Metanephros (tissue), 2 donors: Measurements from ENCODE around the genes RTP1 and RTP2.

DNA sequence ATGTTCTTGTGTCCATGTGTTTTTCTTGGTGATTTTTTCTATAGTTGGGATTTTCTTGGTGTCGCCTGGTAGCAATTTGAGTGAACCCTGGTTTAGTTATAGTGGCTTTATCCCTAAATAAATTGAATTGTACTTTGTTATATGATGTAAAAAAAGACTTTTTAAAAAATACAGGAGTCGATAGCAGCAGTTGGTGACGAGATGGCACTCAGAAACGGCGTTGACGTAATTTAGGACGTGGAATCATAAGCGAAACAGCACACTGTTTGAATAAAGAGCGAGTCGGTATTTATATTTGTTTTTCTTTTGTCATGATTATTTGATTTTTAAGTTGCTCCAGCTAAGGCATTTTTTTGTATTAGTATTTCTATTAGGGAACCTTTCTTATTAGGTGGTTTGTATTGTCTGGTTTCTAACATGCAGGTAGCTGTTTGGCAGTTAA, 4.8 kb downstream of the EIF4A2 start:
- RAMPAGE, long total RNA: no peak

DNA sequence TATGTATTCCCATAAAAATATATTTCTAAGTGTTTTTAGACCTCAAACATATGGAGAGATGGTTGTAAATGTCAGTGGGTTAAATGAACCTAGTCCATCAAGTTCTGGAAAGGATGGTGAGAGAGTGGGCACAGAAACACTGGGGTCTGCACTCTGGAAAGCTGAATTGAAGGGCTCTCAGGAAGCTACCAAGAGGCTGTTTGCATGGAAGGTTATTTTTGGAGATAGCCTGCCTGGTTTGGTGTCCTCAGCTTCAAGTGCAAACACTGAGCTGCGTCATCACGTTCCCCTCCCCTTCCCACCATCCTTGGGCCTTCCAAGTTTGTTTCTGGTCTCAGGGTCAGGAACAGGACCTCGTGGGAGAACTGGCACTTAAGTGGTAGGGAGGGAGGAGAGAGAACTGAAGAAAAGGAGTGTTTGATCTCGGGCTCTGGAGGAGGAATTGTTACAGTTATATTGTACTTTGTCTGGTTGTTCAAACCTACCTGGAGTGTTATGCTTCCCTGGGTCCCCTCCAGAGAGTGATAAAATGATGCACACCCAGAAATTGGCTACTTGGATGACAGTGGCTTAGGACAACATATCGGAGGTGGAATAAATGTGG, 10.6 kb downstream of the ST6GAL1 start:
- RAMPAGE, long total RNA: no peak

GRCh38 chr3:187015787-187016443, 85.6 kb downstream of the ST6GAL1 start:
- RAMPAGE, long total RNA: no peak

DNA sequence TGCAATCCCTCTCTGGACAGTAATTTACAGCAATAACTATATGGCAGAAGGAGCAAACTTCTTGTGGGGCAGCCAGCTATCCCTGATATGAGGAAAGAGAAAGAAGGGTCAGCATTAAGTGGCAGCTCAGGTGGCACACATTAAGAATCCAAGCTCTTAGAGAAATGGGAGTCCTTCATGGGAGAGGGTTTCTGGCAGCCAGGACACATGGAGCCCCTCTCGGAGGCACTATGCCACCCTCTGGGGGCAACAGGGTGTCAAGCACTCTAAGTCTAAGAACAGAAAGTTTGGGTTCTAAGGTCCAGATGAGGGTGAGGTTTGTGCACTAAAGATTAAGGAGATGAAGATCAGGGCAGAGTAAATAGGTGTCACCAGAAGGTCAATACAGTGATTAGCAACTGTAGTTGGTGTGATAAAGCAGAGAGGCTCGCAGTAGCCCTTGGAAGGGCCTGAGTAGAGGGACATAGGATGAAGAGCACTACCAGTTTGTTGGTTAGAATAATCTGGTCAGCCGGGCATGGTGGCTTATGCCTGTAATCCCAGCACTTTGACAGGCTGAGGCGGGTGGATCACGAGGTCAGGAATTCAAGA, 89.3 kb downstream of the ST6GAL1 start:
- RAMPAGE, long total RNA: no peak

DNA sequence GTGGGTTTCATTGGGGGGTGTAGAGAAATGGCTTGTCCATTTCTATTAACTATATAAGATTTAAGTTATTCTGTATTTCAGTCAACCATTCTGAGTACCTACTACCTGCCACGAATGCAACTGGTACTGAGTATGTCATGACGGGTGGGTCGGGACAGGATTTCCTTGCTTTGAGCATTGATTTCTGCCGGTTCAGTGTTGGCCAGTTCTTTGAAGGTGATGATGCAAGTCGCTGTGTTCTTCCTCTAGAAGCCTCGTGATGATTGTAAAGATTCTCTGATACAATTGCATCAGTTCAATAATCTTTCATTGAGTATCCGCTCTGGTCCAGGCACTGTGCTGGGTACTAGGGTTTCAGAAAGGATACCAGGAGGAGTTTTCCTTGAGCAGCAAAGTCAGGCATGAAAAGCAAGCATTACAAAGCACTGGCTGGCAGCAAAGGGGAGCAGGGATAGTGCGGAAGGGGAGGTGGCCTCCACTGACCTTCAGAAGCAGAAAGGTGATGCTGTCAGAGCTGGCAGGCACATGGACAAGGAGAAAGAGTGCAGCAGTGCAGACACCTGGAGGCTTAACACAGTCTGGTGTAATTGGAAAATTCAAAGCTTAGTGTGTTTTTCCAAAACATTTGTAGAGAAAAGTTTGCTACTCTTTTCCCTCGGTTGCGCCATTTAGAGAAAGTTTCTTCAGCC, 100.1 kb downstream of the RPL39L start:
- RAMPAGE, long total RNA: no peak

- RAMPAGE, long total RNA: no peak
Measured at GRCh38 chr3:187074900-187075547, 64.3 kb downstream of the RPL39L start.

DNA sequence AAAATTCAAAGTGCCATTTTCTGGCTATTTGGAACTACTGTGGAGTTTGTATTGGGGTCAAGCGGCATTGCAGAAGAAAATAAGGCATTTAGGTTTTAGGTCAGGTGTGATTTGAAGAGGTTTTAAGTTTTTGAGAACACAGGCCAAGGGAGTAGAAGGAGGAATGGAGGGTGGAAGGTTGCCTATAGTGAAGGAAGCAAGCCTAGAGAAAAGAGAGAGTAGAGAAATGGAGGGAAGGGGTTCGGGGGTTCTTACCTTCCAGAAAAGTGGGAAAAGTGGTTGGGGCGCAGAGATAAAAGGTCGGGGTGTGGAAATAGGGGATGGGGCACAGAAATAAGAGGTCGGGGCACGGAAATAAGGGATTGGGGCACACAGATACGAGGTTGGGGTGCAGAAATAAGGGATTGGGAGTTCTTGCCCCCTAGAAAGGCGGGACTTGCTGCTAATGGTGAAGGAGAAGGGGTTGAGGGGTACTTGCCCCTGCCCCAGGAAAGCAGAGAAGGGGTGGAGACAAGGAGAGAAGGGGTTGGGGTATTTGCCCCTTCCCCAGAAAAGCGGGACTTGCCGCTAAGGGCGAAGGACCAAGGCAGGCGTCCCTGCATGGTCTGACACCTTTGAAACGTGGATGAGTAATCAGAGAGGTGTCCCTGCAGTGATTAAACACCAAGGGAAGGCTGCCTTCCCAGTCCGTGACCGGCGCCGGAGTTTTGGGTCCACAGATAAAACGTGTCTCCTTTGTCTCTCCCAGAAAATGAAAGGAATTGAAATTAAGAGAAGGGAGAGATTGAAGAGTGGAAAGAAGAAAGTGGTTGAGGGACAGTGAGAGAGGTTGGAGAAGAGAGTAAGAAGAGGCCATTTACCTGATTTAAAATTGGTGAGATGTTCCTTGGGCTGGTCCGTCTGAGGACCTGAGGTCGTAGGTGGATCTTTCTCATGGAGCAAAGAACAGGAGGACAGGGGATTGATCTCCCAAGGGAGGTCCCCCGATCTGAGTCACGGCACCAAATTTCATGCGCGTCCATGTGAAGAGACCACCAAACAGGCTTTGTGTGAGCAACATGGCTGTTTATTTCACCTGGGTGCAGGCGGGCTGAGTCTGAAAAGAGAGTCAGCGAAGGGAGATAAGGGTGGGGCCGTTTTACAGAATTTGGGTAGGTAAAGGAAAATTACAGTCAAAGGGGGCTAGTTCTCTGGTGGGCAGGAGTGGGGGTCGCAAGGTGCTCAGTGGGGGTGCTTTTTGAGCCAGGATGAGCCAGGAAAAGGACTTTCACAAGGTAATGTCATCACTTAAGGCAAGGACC, 17.0 kb upstream of the RTP1 start:
- RAMPAGE, long total RNA: no peak

- RAMPAGE, long total RNA: no peak
Measured at GRCh38 chr3:187197295-187197593, at the start of gene RTP1. RTP1 (plus strand) TSS chr3:187197486.

DNA sequence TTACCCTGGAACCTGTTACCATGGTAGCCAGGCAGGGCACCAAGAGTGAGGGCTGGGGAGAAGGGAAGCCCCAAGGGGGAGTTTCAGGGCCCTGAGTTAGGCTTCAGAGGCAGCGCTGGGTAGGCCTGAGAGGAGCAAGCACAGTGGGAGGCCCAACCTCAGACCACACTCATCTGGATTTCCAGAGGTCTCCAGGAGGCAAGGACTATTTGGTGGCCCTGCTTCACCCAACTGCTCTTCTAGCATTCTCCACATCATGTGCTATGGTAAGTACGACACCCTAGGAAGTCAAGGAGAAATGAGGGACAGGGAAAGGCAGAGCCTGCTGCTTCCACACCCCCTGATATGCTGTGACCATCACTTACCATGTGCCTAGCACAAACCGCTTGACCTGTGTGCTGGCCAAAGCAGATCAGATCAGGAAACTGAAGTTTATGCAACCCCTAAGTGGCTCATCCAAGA, at the start of gene RTP2:
RTP2 (minus strand) TSS at position 284 of the 462 bp plus-strand sequence.
- RAMPAGE, long total RNA: no peak

DNA sequence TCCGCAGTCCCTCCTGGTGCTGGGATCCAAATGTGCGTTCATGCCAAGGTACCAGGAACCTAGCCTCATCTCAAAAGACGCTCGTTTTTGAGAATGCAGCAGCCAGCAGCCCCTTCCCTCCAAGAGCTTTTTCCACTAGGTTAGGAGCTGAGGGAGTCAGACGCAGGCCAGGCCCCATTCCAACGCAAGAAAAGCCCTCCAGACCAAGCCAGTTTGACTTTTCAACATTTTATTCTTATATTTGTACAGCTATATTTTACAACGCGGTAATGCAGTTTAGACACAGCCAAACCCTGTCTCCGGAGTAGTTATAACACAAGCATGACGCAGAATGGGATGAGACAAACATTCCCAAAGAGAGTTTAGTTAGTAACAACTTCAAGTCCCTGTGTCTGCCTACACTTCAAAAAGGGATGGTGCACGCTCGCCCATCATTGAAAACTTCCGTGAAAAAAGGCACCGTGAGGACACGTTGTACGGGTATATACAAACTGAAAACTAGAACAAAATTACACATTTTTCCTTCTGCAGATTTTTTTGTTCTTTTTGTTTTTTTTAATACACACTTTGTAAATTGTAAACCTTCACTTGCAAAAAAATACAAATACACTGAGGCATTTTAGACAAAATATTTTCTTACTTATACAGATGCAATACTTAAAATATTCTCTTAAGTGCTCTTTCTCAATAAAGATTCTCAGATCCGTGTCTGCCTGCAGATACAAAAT, 19.0 kb upstream of the RTP2 start:
- RAMPAGE, long total RNA: no peak

DNA sequence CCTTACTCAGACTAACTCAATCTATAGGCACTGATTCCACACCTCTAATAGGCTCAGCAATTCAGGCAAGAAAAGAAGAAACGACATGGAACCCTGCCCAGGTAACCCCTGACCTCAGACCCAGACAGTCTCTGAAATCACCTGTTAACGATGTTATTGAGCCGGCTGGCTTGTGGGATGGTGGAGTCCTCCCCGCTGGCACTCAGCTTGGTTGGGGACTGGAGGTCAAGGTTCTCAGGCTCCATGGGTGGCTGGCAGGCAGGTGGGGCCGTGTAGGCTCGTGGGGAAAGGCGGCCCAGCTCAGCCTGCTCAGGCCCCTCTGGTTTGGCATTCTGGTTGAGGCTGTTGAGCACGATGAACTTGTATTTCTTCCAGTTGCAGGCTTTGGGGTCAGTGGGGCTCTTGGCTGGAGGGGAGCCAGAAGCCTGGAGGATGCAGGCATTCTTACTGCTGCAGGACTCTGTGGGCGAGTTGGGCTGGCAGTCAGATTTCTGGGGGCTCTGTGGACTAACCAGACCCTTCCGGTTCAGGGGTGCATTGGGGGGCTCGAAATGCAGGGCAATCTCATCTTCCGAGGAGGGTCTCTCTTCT, 16.3 kb downstream of the BCL6 start:
- RAMPAGE, long total RNA: no peak

DNA sequence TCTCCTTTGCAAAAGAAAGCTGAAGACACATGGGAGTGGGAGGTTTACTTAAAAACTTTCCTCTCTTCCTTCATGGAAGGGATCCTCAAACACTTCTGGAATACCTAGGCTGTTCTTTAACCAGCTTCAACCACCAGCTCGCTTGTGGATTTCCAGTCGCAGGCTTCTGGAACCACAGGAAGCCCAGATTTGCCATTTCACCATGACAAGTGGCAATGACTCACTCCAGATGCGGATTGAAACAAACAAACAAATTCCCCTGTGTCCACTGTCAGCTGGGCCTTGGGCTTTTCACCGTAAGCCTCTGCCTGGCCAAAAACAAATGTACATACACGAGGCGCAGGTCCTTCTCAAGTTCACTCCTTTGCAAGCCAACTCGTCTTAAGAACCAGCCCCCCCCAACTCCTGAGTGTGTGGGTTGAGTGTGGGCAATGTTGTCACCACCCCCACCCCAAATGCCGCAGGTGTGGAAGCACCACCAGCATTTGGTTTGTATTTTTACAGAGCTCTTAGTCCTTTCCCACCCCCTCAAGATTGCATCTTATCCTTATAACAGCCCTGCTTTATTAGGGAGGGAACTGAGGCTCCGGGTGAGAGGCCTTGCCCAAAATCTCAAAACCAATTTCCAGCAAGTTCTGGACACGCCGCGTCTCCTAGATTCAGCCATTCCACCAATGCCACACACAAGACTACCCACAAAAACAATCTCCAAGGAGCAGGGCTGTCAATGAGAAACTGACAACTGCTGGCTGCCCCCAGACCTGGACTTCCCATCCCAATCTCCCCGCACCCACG, 8.7 kb downstream of the BCL6 start:
- RAMPAGE, long total RNA: no peak

DNA sequence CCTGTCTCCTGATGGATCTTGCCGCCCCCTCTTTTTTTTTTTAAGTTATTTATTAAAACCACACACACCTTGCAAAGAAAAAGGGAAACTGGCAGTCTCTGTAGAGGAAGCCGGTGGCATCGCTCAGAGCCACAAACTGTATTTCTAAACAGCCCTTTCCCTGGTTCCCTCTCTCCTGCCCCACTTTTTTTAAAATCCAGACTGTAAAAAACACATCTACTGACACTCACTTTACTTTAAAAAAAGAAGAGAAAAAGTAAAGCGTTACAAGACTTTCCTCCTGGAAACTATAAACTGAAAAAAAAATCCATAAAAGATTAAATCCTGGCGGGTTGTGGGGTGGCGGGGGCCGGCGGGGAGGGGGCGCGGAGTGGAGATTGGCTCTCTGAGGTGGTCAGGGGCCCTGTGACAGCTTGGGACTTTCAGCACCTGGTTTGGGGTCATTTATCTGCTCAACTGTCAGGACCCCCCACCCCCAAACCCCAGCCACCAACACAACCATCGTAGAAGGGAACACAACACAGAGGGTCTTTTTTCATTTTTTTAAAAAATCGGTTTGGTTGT, 2.2 kb downstream of the BCL6 start:
- RAMPAGE, long total RNA: no peak

GRCh38 chr3:187795497-187796075, 50.3 kb upstream of the BCL6 start:
- RAMPAGE, long total RNA: no peak

DNA sequence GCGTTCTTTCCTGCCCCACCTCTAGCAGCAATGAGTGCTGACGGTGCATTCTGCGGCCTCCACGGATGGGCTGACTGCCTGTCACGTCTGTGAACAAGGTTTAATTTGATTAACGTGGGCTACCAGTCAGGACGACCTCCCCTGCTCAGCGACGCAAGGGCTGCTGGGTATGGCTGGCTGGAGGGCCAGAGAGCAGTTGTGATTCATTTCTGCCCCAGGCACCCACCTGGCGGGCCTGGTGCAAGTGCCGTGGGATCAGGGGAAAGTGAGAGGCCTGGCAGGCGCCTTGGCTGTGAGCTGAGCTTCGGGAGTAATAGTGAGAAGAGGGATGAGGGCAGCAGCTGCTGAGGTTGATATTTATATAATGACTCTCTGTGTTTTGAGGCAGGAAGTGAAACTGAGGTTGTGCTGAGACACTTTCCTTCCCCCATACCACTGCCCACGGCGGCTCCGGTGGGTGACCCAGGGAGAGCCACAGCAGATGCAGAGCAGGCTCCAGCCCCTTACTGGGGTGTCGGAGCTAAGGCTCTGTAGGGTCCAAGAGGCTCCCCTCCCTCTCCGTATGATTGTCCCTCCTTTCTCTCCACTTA, 190.5 kb upstream of the BCL6 start:
- RAMPAGE, long total RNA: no peak

- RAMPAGE, long total RNA: no peak
Measured at GRCh38 chr3:188154544-188154702, 466 bp downstream of the LPP start.

GRCh38 chr3:188164021-188164817, 10.3 kb downstream of the LPP start:
- RAMPAGE, long total RNA: no peak

GRCh38 chr3:188185521-188186270, 31.7 kb downstream of the LPP start:
- RAMPAGE, long total RNA: no peak

- RAMPAGE, long total RNA: no peak
Measured at GRCh38 chr3:188215411-188216109, 61.6 kb downstream of the LPP start.

- RAMPAGE, long total RNA: no peak
Measured at GRCh38 chr3:188220158-188221608, 66.7 kb downstream of the LPP start.